Monocyte (primary cell): ENCODE measurements around the genes ARHGEF4 and TUBA3D.

DNA sequence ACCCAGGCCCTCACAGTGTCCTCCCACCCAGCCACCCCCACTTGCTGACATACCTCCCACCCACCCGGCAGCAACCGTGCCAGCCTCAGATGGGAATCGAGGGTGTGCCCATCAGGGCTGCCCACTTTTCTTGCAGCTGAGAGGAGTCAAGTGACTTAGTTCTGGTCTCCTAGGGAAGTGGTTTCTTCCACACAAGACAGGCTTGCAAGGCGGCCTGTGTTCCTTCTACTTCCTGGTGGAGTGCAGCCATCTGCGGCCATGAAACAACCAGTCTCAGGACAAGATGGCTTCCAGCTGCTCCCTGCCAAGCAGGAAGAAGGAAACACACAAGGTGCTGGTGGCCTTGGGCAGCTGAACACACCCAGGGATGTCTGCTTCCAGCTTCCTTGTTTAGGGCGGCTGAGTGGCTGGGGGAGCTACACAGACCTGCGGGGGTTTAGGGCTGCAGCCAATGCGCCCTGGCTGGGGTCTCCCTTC lies 34.6 kb downstream of the PTPN18 start:
- PRO-cap, 2 experiments = no peak in any of the 2 experiments

- PRO-cap, 2 experiments = peak in 1 of 2 experiments; most common plus-strand start chr2:130391409 (in 1); most common minus-strand start chr2:130391224 (in 1)
Observed at GRCh38 chr2:130390869-130392019, 35.4 kb downstream of the PTPN18 start.

DNA sequence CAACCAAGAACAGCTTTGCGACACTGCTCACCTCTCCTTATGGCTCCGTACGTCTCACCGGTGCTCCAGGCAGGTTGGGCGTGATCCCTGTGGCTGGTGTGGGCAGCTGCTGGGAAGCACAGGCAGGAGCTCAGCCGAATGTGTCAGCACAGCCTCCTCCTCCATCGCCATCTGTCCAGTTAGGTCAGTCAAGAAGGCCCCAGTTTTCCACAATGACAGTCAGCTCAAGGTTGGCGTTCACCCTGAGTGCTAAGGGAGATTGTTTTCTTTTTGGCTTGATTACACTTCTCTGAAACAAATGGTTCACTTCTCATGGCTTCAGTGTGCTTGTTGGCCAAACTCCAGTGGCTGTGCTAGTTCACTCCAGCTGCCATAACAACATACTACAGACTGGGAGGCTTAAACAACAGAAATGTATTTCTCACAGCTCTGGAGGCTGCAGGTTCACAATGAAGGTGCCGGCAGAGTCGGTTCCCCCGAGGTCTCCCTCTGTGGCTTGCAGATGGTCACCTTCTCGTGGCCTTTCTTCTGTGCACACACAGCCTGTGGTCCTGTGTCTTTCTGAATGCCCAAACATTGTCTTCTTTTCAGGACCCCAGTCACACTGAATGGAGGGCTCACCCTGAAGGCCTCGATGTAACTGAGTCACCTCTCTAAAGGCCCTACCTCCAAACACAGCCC lies 30.3 kb downstream of the AMER3 start:
- PRO-cap, 2 experiments = no peak in any of the 2 experiments

- PRO-cap, 2 experiments = no peak in any of the 2 experiments
Observed at GRCh38 chr2:130836657-130837645, at the start of gene ARHGEF4. TSS of gene ARHGEF4 (plus strand) at chr2:130836914.

GRCh38 chr2:131050008-131050491 lies 43.2 kb downstream of the FAM168B start:
- PRO-cap, 2 experiments = peak in 1 of 2 experiments; most common minus-strand start chr2:131050248 (in 1)

DNA sequence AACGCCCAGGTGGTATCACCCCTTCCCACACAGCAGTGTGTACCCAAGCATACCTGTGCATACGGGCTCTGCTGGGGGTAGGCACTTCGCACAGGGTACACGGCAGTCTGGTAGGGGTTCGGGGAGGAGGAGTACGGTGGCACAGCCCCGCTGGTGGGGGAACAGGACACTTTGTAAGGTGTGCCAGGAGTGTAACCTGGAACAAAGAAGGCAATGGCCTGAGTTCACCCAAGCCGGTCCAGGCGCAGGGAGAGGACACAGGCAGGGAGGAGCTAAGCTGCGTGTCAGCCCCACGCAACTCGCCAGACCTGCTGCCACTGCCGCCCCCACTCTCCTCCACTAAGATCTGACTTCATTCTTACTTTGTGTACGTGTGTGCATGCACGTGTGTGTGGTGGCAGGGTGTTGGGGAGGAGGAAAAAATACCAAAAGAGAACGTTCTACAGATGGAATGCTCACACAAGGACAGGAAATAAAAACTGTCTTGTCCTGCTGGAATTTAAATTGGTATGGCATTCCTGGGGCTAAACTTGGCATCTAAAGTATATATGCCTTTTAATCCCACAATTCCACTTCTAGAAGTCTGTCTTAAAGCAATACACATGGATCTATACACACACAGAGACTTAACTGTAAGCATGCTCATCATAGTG lies 37.6 kb downstream of the FAM168B start:
- PRO-cap, 2 experiments = peak in 1 of 2 experiments; most common minus-strand start position 306 of the sequence (in 1)

DNA sequence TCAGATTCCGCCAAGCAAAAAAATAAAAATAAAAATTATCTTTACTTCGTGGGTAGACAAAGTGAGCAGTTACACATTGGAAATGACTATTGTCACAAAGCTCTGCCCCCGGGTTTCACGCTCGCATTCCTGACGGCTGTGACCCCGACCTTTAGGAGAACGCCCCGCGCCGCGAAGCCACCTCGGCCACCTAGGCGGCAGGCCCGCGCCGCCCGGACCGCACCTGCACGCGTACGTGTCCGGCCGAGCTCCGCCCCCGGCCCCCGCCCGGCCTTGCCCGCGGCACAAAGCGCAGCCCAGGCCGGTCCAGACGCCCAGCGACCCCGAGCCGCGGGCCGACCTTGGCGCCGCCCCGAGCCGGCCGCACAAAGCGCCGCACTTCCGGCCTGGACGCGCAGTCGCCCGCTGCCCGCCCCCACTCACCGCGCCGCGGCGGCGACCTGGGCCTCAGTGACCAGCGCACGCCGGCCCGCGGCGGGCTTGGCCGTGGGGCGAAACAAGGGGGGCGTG lies 414 bp downstream of the FAM168B start:
- PRO-cap, 2 experiments = peak in 2 of 2 experiments; most common plus-strand start position 397 of the sequence (in 2); most common minus-strand start position 190 of the sequence (in 1)

DNA sequence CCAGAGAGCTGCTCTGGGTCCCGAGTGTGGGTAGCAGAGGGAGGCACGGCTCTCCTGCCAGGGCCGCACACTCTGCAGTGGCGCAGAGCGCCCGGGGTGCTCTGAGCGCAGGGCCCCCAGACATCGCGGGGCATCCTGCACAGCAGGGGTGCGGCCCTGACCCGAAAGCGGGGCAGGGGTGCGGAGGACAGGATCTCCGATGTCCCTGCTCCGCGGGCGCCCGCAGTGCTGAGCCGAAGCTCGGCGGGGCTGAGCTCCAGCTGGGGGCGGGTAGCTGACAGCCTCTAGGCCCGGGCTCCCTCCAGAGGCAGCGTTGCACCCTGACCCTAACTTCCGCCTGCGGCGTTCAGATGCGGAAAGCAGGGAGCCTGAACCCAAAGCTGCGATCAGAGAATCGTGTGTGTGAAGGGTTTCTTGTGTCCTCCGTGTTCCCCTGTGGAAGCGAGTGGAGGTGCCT lies 30.6 kb upstream of the RAB6D start:
- PRO-cap, 2 experiments = no peak in any of the 2 experiments

- PRO-cap, 2 experiments = no peak in any of the 2 experiments
Observed at GRCh38 chr2:131475717-131476231, at the start of gene TUBA3D. TSS of gene TUBA3D (plus strand) at chr2:131476119.

DNA sequence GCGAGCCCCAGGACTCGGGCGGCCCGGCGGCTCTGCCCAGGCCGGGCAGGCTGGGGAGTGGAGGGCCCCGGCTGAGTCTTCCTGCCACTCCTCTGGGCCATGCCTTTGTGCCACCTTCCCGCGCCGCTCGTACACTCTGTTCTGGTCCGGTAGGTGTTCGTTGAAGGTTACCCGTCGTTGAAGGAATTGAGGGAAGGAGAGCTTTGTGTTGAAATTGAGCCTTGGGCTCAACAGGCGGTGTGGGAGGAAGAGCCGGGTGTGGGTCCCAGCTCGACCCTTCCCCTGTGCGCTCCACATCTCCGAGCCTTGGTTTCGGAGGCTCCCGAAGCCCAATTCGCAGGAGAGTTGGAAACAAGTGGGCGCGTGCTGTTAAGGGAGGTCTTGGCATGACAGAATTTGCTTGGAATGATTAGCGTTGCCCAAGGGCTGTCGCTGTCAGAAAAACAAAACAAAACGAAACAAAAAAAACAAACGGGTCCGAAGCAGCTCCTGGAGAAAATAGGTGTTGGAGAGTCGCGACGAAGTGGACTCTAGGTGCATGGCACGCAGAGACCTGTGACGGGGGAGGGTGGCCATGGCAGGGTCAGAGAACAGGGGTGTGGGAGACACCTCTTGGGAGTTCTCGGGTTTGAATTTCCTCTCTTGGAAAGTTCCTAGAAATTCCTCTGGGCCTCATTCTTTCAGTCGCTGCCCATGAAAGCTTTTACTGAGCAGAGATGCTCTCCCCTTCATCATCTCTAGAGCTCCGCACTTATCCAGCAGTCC lies 1.2 kb upstream of the MZT2A start:
- PRO-cap, 2 experiments = no peak in any of the 2 experiments

DNA sequence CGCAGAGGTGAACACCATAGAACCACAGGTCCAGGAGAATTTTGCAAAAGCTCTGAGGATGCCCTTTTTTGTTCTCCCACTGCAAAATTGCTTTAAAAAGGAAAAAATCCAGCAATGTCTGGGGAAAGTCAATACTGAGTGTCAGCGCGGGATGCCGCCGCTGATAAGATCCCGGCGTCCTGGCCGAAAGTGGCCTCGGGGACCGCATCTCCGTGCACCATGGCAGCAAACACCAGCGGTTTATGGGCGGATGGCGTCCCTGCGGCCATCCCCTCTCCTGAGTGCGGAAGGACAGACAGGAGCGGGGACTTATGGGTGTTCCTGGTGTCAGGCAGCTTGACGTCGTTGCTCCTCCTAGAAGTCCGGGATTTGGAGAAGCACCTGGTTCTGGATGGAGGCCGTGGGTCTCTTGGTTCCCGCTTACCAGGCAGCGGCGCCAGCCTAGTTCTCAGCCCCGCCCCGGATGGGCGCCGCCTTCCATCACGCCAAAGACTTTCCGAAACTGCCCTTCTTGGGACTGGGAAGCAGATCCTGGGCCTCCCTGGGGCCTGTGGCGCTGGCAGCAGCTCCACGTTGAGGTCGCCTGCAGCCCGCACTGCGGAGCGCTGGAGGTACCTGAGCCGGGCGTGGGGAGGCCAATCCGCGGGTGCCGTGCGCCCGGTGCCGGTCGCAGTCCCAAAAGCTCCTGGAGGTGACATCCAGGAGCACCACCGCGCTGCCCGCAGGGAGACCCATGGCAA lies 119.0 kb downstream of the CCDC74A start:
- PRO-cap, 2 experiments = no peak in any of the 2 experiments

DNA sequence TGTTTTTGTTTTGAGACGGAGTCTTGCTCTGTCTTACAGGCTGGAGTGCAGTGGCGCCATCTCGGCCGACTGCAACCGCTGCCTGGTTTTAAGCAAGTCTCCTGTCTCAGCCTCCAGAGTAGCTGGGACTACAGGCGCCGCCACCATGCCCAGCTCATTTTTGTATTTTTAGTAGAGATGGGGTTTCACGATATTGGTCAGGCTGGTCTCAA lies 155.3 kb downstream of the CCDC74A start:
- PRO-cap, 2 experiments = no peak in any of the 2 experiments

DNA sequence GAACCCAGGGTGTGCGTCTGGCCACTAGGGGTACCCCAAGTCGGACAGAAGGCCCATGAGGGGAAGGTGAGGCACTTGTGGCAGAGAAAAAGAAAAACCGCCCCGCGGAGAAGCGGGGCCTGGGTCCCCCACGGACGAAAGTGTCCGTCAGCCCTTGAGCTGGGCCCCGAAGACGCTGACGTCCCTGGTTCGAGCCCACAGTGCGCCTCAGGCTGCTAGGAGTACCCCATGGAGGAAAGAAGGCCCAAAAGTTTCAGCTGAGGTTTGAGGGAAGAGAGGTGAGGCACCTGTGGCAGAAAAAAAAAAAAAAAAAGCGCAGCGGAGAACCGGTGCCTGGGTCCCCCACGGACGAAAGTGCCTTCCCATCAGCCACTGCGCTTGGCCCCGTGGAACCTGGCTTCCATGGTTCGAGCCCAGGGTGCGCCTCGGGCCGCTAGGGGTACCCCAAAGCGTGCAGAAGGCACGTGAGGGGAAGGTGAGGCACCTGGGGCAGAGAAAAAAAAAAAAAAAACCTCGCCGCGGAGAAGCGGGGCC lies 228.3 kb downstream of the CCDC74A start:
- PRO-cap, 2 experiments = no peak in any of the 2 experiments

GRCh38 chr2:131802391-131802934 lies 274.8 kb downstream of the CCDC74A start:
- PRO-cap, 2 experiments = no peak in any of the 2 experiments

DNA sequence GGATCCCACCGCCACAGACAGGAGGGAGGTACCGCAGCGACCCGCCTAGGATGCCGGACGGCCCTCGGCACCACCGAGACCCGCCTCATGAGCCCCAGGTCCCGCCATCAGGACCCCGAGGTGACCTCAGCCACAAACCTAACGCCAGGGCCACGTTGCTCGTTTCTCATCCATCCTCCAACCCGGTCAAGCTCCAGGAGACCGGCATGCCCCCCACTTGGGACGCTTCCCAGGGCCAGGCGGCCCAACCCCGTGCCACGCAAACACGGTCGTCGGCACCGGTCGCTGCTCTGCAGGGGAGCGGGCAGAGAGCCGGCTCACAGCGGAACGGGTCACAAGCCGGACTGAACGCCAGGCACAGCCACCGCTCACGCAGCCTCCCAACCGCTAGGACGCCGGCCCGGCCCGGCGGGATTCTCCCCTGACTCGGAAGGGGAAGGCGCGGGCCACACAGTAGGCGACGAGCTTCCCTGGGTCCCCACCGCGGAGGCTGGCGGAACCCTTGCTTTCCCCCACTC lies 95.3 kb upstream of the ANKRD30BL start:
- PRO-cap, 2 experiments = no peak in any of the 2 experiments

GRCh38 chr2:132304533-132305067 lies 112.0 kb upstream of the GPR39 start:
- PRO-cap, 2 experiments = no peak in any of the 2 experiments

- PRO-cap, 2 experiments = no peak in any of the 2 experiments
Observed at GRCh38 chr2:133581034-133581623, 12.9 kb upstream of the NCKAP5 start.

GRCh38 chr2:133674181-133675350 lies 106.3 kb upstream of the NCKAP5 start:
- PRO-cap, 2 experiments = no peak in any of the 2 experiments

- PRO-cap, 2 experiments = peak in 2 of 2 experiments; most common plus-strand start chr2:134119958 (in 2); most common minus-strand start chr2:134119792 (in 1)
Observed at GRCh38 chr2:134119392-134120702, 134.0 kb upstream of the MGAT5 start.

DNA sequence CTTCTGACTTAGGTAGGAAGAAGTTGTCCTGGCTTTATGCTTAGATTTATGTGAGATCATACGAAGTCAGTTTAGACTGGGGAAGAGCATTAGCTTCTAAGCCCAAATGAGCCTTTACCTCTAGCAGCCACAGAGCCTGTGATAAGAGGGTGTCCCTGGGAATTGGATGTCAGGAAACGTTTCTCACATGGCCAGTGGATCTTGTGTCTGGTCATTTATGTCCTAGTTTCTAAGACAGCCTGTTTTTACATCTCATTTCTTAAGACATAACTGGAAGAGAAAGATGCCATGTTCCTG lies 79.9 kb upstream of the MGAT5 start:
- PRO-cap, 2 experiments = no peak in any of the 2 experiments